Measurements from ENCODE around the gene SLC30A1.

DNA sequence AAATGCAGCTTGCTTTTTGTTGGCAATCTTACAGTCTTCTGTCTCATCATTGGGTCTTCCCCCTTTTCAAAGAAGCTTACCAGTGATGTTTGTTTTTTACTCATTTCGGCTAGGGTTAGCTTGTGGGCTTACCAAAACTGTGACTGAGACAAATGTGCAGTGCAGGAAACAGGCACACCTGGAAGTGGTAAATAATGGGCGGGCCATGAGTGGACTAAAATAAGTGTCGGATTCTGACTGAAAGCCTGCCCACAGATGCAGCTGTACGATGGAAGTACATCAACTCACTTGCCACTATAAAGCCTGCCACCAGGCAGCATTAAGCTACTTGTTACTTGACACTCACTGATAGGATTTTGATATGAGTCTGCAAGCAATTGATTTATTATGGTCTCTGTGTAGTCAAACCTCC is 4.1 kb downstream of the HHAT start:
- PRO-cap, 2 experiments, result peak in 2 of 2 experiments; most common plus-strand start position 248 of the sequence (in 1); most common minus-strand start position 68 of the sequence (in 1)

- PRO-cap, 2 experiments, result no peak in any of the 2 experiments
These were observed 259.1 kb downstream of the HHAT start for GRCh38 chr1:210587705-210588336.

DNA sequence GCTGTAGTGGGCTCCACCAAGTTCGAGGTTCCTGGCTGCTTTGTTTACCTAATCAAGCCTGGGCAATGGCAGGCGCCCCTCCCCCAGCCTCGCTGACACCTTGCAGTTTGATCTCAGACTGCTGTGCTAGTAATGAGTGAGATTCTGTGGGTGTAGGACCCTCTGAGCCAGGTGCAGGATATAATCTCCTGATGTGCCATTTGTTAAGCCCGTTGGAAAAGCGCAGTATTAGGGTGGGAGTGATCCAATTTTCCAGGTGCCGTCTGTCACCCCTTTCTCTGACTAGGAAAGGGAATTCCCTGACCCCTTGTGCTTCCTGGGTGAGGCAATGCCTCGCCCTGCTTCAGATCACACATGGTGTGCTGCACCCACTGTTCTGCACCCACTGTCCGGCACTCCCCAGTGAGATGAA is 146.0 kb downstream of the KCNH1 start:
- PRO-cap, 2 experiments, result no peak in any of the 2 experiments

DNA sequence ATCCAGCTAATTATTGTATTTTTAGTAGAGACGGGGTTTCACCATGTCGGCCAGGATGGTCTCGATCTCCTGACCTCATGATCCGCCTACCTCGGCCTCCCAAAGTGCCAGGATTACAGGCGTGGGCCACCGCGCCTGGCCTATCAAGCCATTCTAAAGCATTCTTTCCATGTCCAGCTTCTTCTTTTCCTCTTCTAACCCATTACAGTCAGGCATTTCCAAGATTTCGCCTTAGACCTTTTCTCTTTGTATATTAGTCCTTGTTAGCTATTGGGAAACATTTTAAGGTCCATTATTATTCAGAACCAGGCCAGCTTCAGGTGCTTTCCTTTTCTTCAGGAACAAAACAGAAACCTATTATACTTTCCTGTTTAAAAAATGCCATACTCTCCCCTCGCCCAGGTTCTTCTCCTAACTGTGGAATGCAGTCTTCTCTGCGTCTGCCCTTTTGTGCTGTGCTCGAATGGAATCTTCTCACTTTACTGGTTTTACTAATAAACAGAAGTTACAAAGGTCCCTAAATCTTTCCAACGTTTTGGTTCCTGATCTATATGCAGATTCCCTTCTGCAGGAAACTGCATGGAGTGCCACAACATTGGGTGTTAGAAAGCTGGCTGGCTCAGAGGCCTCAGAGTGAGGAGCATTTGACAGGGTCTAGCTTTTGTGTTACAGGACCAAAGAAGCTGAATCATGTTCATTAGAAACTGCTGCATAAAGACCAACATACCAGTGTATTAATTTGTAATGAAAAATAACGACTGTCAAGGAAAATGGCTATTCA is 2.0 kb upstream of the RCOR3 start:
- PRO-cap, 2 experiments, result no peak in any of the 2 experiments

- PRO-cap, 2 experiments, result peak in 2 of 2 experiments; most common plus-strand start chr1:211258504 (in 2); most common minus-strand start chr1:211258370 (in 2)
These were observed 1.1 kb upstream of the RCOR3 start for GRCh38 chr1:211257870-211258614.

DNA sequence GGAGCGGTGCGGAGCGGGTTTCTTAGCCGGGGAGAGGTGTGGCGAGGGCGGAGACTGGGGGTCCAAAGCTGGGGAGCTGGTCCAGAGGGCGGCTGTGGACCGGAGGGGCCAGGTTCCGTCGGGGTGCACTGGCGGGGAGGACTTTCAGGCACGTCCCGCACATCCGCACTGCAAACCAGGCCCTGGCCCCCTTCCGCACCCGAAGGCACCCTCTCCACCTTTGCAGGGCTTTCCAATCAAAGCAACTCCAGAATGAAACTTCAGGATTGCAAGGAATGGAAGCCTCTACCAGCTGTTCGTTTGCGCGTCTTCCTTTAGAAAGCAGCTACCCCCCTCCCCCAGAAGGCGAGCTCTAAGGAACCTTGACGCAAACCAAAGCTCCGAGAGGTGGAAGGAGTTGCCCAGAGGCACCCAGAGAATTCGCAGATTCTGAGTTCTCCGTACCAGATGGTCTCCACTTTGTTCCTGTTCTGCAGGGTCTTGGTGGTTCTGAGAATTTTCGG is 547 bp downstream of the TRAF5 start:
- PRO-cap, 2 experiments, result peak in 2 of 2 experiments; most common plus-strand start position 418 of the sequence (in 1); most common minus-strand start position 316 of the sequence (in 1)

GRCh38 chr1:211469775-211470337 is 22.1 kb downstream of the RD3 start:
- PRO-cap, 2 experiments, result no peak in any of the 2 experiments

- PRO-cap, 2 experiments, result no peak in any of the 2 experiments
These were observed 32.6 kb upstream of the RD3 start for GRCh38 chr1:211524460-211525093.

DNA sequence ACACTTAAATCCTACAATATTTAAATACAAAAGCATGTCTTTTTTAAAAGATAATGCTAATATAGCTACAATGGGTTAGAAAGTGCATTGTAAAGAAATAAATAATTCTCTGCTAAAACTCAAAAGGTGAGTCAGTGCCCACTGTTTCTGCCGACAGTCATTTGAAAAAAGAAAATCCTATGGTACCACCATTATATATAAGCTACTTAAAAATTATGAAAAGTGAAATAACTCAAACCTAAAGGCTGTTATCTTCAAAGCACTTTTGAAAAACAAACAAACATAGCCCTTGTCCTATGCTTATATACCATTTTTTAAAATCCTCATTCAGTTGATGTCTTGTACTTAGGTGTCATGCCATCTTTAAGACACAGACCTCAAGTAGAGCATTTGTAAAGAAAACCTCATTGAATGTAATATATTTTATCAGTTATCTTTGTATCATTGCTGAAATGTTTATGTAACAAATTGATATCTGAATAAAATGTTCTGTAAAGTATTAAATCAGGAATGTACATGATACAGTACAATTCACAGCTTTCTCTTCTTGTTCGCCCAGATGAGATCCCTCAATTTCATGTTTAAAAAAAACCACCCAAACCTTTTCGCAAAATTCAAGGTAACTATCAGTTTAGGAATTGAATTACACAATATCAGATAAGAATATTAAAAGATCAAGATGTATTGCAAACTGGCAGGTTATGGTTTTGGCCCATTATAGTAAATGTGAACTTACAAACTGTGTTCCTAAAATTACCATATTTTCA is 5.7 kb downstream of the SLC30A1 start:
- PRO-cap, 2 experiments, result no peak in any of the 2 experiments

DNA sequence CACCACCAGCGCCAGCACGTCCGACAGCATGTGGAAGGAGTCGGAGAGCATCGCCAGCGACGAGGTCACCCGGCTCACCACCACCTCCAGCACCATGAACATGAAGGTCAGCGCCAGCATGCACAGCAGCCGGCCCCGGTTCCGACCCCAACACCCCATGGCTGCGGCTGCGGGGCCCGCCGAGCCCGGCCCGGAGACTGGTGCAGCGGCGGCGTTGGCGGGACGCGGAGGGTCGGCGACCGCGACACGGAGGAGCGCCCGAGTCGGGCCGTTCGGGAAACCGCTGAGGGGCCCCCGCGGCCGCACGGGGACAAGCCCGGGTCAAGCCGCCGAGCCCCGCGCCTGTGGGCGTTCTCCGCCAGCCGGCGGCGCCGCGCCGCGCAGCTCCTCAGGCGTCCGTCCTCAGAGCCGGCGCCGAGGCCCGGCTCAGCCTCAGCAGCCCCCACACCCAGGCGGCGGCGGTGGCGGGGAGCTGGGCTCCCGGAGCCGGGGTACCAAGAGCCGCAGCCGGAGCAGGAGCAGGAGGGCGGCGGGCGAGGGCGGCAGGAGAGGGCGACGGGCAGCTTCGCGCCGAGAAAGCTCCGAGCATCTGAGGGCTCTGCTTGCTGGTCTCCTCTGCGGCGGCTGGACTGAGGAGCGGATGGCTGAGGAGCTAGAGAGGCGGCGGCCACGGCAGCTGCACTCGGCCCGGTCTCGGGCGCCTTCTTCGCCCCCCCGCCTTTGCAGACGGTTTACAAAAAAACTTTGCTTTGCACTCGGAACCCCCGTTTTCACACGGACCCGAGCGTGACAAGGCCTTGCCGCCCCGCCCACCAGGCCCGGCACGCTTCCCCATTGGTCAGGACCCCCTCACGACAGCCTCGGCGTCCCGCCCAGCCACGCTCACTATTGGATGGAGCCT is at the start of gene SLC30A1:
Gene SLC30A1, minus strand, starts transcription at position 708 of the 901 bp plus-strand sequence.
- PRO-cap, 2 experiments, result peak in 2 of 2 experiments; most common plus-strand start position 445 of the sequence (in 2); most common minus-strand start position 631 of the sequence (in 2)

GRCh38 chr1:212147264-212148159 is 112.0 kb downstream of the DTL start:
- PRO-cap, 2 experiments, result no peak in any of the 2 experiments

GRCh38 chr1:212232231-212232800 is 52.9 kb upstream of the PPP2R5A start:
- PRO-cap, 2 experiments, result no peak in any of the 2 experiments

DNA sequence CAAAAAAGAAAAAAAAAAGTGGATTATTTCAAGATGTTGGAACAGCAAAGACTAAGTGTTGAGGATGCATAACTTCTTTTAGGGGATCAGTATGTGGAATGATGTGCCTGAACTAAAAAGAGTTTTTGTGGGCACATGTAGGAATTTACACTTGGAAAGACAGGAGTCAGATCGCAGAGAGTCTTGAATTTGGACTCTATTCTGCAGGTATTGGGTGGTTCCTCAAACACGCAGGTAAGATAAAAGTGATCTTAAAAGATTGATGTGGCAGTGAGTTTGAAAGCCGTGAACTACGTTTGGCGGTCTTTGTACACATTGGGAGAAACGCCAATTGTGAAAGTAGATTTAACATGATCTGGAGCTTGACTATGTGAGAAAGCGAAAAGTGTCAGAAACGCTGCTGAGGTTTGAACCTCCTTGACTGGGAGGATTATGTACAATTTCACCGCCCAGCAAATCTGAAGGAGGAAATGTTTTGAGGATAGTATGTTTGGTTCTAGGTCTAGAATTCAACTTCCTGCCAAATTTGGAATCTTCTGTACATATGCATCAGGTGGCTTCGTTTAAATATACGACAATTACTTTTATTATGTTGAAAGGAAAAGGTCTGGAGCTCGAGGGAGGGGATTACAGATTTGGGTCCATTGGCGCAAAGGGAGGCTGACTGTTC is 1.4 kb upstream of the PPP2R5A start:
- PRO-cap, 2 experiments, result no peak in any of the 2 experiments

DNA sequence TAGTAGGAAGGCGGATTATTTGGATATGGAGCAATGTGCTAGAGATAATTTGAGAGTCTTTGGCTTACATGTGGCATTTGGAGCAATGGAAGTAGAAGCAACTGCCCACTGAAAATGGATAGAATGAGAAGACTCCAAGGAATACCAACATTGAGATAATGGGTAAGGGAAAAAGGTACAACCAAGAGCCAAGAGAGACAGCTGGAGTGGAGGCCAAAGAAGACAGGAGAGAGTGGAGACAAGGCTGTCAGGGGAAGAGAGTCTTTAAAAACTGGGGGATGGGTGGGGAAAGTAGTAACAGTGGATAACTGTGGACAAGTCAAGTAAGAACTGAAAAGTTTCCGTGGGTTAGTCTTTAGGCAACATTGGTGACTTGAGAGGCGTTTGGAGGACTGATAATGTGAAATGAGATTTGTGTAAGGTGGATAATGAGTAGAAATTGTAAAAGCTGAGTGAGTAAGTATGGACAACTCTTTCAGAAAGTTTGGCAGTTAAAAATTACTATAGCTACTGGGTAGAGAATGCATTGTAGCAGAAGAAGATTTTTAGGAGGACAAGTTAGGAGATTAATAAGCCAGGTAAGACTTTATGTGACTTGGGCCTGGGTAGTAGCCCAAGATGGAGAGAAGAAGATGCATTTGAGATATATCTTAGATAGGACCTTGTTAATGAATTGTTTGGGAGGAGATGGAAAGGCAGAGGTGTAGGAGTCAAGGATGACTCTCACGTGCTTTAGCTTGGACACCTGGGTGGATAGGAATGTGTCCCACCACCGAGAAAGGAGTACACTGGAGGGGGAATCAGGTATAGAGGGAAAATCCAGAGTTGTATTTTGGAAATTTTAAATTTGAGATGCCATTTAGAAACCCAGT is 10.5 kb downstream of the PPP2R5A start:
- PRO-cap, 2 experiments, result no peak in any of the 2 experiments

DNA sequence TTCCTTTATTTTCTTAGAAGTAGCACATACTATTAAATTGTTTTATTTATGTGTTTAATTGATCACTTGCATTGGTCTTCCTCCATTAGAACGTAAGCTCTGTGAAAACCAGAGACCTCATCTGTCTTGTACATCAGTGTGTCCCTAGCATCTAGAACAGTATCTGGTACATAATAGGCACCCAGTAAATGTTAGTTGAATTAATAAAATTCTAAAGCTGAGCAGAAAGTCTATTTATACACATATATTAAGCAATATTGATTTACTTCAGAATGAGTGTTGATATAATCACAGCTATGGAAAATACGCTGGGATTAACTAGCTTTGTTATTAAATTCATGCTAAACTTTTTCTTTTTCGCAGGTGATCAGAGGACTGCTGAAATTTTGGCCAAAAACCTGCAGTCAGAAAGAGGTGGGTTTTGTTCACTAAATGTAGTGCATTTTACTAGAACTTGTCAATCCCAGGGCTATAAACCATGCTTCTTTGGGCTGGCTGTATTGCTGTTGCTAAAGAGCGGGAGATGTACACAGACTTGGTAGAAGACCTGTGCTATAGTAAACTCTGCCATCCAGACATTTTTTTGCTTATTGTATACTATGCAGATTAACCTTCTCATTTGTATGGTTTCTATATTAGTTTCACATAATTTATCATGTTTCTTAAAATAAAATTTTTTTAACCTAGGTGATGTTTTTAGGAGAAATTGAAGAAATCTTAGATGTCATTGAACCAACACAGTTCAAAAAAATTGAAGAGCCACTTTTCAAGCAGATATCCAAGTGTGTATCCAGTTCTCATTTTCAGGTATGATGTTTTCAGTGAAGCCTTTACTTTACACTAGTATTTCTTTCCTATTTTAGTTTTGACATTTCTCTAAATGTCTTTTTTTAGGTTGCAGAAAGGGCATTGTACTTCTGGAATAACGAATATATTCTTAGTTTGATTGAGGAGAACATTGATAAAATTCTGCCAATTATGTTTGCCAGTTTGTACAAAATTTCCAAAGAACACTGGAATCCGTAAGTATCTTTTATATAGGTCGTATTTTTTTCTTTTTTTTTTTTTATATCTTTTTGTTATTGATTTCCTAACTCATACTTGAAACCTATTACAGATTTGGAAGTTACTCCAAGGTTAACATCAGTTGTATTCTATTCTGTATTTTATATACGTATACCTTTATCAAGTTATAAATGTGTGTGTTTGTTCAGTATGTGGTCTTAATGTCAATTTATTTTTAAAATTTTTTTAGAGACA is 58.0 kb downstream of the PACC1 start:
- PRO-cap, 2 experiments, result no peak in any of the 2 experiments

- PRO-cap, 2 experiments, result no peak in any of the 2 experiments
These were observed 11.5 kb downstream of the NENF start for GRCh38 chr1:212444289-212444549.

- PRO-cap, 2 experiments, result peak in 2 of 2 experiments; most common minus-strand start chr1:212558909 (in 1)
These were observed 50.3 kb upstream of the ATF3 start for GRCh38 chr1:212557845-212559064.

- PRO-cap, 2 experiments, result no peak in any of the 2 experiments
These were observed 21.2 kb upstream of the ATF3 start for GRCh38 chr1:212587460-212587708.

GRCh38 chr1:212606458-212607125 is 2.0 kb upstream of the ATF3 start:
- PRO-cap, 2 experiments, result peak in 2 of 2 experiments; most common plus-strand start chr1:212606988 (in 2); most common minus-strand start chr1:212606703 (in 1)

GRCh38 chr1:212609694-212610237 is 1.2 kb downstream of the ATF3 start:
- PRO-cap, 2 experiments, result no peak in any of the 2 experiments

Data from cytotoxic T cell (primary cell).